Left ventricle myocardium (tissue), 1 donor: ENCODE measurements around a stretch of chr20.

GRCh38 chr20:59010941-59011633 is 4.0 kb upstream of the CTSZ start:
- PRO-cap = no peak

GRCh38 chr20:59023860-59024486 is 4.7 kb downstream of the TUBB1 start:
- PRO-cap = no peak

DNA sequence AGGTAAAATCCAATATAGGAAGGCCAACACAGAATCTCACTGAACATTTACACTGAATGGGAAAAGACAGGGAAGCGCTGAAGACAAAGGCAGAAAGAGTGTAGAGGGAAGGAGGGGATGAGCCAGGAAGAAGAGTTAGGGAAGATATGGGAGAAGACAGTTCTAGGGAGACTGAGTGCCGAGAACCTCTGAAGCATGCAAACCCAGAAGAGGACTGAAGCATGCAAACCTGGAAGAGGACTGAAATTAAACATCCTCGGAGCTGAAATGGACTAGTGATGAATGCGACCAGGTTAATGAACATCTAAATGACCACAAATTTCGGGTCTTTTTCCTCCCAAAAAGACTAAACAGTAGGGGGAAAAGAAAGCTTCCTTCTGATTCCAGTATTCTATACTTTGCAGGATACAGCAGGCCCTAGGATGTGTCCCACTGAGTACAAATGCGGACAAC is 1.6 kb downstream of the PRELID3B start:
- PRO-cap = no peak

DNA sequence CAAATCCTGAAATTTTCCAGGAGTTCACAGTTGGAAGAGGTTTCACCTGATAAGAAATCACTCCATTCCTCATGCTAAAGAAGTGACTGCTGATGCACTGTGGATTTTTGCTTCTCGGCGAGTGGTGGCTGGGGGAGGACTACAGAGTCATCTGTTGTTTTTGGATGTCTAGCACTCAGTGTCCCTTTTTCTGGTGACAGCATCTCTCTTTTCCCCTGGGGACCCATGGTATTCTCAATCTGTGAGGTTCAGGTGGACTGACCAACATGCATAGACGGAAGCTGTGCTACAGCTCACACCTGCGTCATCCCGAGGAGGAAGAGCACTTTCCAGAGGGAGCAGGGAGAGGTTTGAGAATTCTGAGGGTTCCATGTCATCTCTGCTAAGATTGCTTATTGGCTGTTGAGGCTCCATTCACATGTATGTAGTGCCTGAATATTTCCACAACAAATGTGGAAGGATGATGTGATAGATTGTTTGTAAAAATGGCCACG is 42.7 kb upstream of the ZNF831 start:
- PRO-cap = no peak

DNA sequence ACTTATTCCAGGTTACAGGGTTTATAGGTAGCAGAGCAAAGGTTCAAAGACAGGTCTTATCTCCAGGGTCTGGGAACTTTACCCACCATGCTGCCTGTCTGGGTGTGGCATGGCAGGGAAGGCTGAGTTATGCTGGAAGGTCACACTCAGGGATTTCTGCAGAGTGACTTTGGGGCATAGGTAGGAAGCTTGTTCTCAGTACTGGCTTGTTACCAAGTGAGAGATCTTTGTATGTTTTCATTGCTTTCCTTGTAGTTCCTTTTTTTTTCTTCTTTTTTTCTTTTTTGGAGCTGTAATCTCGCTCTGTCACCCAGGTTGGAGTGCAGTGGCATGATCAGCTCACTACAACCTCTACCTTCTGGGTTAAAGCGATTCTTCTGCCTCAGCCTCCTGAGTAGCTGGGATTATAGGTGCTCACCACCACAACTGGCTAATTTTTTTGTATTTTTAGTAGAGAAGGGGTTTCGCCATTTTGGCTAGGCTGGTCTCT is 1.9 kb downstream of the ZNF831 start:
- PRO-cap = no peak

- PRO-cap = no peak
Measured at GRCh38 chr20:59571632-59572489, 32.5 kb upstream of the PHACTR3 start.

DNA sequence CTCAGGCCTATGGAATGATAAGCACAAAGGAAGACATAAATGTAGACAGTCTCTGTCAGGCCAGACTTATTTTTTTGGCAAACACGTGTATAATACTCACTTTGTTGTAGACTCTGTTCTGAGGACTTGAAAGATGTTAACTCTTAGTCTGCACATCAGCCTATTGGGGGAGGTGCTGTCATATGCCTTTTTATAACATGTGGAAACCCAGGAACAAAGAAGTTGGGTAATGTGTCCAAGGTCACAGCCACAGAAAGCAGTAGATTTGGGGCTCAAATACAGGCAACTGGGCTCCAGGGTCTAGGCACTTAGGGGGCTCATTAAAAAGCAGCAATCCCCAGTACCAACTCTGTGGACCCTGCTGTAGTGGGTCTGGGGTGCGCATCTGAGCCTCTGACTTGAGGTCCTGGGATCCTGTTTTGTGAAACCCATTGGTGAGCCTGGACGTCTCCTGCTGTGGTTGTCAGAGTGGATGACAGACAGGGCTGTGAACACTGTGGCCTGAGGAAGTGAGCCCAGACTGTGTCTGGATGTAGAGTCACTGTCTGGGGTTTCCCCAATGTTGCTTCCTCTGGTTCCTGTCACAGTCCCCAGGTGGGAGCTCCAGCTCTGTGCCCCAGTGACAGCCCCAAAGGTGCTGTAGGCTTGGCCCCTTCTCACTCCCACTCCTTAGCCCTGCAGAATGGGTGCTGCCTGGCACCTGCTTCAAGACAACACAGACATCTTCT is 50.1 kb downstream of the CDH26 start:
- PRO-cap = no peak

DNA sequence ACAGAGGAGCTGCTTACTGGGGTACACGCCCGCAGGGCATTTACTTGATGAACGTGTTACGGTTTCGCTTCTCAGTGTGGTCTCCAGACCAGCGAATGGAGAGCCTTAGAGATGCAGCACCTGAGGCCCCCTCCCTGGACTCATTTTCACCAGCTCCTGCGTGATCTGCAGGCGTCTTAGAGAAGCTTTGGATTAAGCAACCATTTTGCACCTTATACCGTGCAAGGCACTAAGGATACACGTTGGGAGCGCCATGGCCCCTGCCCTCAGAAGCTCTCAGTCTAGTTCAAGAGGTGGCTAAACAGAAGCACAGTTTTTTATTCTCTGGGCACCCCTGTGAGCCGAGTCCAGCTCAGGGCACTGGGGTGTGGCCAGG is 350.7 kb downstream of the CDH4 start:
- PRO-cap = no peak

DNA sequence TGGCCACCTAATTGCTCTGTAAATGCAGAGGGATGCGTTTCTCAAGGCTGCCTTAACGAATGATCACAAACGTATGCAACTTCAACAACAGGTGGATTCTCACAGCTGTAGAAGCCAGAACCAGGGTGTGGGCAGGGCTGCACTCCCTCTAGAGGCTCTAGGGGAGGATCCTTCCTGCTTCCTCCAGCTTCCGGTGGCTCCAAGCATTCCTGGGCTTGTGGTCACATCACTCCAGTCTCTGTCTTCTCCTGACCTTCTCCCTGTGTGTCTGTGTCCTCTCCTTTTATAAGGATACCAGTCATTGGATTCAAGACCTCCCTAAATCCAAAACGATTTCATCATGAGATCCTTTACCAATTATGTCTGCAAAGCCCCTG is 3.4 kb upstream of the TAF4 start:
- PRO-cap = no peak

- PRO-cap = no peak
Measured at GRCh38 chr20:62136389-62137081, 6.7 kb downstream of the PSMA7 start.

GRCh38 chr20:62165849-62166550 is 16.8 kb upstream of the MTG2 start:
- PRO-cap = no peak

DNA sequence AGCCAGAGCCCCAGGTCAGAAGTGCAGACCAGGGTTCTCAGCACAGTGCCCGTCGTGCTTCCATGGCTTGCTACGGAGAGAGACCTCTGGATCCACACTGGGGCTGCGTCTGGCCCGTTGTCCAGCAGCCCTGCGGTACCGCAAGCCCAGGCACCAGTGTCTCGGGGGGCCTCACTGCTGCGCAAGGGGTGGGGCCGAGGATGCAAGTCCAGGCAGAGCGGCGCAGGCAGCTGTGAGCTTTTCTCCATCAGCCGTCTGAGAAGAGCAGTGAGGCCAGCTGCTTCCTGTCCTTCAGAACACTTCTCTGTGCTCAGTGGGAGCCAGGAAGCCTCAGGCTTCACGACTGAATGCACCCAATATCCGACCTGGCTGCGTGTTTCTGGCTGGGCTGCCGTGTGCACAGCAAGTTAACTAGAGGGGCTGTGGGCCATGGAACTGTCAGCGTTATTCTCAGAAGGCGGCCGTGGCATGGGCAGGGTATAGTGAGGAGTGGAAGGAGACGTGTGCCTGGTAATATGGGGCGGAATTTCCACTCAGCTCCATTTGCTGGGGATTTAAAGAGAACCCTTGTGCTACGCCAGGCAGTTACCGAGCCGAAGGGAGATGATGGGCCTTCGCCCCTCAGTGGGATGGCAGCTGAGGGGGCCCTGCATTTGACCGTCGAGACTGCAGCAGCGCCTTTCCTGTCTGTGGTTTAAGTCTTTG is 18.5 kb downstream of the HRH3 start:
- PRO-cap = no peak

DNA sequence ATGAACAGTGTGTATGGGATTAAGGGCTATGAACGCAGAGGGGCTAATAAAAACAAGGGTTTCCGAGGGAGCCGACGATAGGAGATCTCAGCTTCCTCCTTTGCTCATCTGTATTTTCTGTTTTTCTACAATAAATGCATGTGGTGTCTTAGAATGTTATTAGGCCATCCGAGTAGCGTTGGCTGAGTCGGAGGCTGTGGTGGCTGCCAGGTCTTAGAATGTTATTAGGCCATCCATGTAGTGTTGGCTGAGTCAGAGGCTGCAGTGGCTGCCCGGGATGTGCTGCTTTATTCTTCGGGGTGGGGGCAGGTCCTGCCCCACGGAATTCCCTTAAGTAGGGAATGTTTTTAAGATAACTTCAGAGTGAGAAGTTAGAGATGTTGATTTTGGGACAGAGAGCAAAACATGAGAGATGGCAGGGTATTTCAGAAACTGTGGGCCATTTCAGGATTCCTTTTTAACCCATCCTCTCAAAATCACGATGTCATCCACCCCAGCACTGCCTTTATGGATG is 20.2 kb downstream of the OSBPL2 start:
- PRO-cap = no peak

GRCh38 chr20:62337512-62338183 is 29.5 kb downstream of the LAMA5 start:
- PRO-cap = no peak

GRCh38 chr20:62364445-62364846 is 2.7 kb downstream of the LAMA5 start:
- PRO-cap = no peak

- PRO-cap = no peak
Measured at GRCh38 chr20:62372252-62372709, 5.2 kb upstream of the LAMA5 start.

- PRO-cap = no peak
Measured at GRCh38 chr20:62384320-62384717, 2.6 kb upstream of the RPS21 start.

DNA sequence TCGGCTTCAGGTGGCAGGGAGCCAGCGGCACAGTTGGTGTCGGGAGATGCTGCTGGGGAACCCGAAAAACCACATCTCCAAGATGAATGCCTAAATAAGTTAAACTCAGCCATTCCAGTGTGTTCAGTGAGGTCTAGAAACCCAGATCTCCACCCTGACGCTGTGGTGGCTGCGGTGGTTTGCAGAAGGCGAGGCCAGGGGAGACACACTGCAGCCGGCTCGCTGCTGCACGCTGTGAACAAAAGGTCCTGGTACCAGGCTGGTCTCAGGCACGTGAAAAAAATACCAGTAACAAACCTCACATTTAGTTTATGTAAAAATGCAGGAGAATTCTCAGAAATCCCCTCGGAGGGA is 3.5 kb downstream of the RPS21 start:
- PRO-cap = no peak

DNA sequence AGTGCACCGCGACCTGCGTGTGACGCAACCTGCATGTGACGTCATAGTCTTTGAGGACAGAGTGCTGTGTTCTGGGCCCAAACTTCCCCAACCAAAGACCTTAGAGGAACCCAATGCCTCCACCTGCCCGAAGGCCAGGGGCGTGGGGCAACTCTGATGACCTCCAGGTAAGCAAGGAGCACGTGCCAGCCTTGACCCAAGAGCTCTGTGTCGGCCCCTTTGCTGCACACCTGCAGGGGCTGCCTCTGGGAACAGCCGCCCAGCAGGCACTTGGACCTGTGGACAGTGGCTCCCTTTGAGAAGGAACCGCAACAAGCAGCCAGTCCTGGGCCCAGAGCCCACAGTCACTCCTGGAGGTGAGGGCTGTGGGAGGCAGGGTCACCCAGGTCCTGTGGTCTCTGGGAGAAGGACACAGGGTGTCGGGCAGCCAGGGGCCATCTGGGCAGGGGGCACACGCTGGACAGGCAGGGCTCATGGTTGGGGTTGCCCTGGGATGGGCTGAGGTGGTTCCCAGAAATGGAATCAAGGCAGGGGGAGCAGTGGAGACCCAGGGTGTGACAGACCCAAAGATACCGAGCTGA is 1.5 kb downstream of the CABLES2 start:
- PRO-cap = no peak

DNA sequence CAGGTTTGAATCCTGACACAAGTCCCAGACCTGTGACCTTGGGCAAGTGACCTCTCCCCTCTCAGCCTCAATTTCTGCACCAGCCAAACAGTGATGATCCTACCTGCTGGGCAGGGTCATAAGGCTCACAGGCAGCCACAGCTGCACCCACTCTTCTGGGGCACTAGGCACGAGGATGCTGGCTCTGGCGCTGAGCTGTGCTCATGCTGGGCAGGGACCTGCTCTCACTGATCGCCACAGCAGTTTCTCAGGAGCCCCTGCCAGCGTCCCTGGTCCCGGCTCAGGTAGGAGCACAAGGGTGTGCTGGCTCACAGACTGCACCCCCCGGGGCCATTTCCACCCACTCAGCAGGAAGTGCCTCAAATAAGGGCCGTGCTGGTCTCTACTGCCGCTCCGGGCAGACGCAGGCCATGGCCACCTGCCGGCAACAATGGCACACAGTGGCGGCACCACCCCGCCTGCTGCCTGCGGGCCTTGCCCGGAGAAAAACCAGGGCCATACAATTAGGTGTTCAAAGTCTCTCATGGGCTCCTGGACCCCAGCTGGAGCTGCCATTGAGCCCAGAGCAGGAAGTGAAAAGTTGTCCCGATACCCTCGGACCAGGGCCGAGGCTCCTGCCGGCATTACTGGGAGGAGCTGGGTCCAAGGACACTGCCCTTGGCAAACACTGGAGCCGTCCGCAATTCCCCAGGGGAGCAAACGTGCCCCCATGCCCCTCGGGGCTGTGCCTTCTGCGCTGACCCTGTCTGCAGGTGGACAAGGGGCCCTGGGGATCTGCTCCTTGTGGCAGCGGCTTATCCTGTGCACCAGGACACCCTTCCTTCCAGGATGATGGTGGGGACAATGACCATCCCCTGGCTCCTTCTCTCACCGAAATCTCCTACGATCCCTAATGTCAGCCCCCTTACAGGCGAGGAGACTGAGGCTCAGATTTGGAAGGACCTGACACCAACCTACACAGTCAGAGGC is 4.7 kb upstream of the CABLES2 start:
- PRO-cap = no peak